Stomach (tissue), 7 donors: ENCODE measurements around the gene ARPP19.

- PRO-cap = no peak
- RAMPAGE, long total RNA, 5 experiments = start-site peak on the plus strand in 1 of 5 experiments, at chr15:52037884-52037931 at its widest, 6 reads per replicate
- RRBS = no CpG with 5 or more reads among the region's 4 CpGs
Measured at GRCh38 chr15:52037168-52038162, 18.4 kb downstream of the MAPK6 start.

- PRO-cap = no peak
- RAMPAGE, long total RNA, 5 experiments = no peak in any of the 5 experiments
- RRBS = no CpG with 5 or more reads among the region's 9 CpGs
Measured at GRCh38 chr15:52095047-52095413, 17.5 kb downstream of the BCL2L10 start.

DNA sequence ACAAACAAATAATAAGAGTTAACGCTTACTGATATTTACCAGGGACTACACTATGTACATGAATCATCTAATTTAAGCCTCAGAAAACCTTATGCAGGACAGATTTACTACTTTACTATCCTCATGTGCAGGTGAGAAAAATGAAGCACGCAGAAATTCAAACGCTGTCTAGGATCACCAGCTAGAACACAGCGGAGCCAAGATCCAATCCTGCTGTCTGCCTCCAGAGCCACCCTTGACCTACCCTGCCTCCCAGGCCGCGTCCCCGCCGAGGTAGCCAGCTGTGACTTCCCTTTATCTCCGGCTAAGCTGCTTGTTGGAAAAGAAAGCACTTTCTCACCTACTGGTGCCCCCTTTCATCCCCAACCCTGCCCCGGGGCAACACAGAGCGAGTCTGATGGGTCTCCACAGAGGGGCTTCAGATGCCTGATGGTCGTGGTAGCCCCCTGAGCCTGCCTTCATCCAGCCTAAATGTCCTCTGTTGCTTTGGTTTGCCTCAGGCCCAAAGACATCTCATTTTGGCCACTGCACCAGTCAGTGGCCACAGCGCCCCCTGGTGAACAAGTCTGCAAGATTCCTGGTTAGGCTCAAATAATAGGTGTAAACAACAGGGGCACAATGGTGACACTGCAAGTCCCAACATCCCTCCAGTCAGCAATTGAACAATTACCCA lies 27.0 kb upstream of the BCL2L10 start:
- PRO-cap = no peak
- RAMPAGE, long total RNA, 5 experiments = no peak in any of the 5 experiments
- RRBS = 73% methylated on average over 2 of the region's 13 CpGs

- PRO-cap = no peak
- RAMPAGE, long total RNA, 5 experiments = no peak in any of the 5 experiments
- RRBS = no CpG with 5 or more reads among the region's 9 CpGs
Measured at GRCh38 chr15:52221605-52222333, 30.6 kb upstream of the GNB5 start.

- PRO-cap = no peak
- RAMPAGE, long total RNA, 5 experiments = no peak in any of the 5 experiments
- RRBS = no CpG with 5 or more reads among the region's 12 CpGs
Measured at GRCh38 chr15:52227316-52228049, 36.3 kb upstream of the GNB5 start.

DNA sequence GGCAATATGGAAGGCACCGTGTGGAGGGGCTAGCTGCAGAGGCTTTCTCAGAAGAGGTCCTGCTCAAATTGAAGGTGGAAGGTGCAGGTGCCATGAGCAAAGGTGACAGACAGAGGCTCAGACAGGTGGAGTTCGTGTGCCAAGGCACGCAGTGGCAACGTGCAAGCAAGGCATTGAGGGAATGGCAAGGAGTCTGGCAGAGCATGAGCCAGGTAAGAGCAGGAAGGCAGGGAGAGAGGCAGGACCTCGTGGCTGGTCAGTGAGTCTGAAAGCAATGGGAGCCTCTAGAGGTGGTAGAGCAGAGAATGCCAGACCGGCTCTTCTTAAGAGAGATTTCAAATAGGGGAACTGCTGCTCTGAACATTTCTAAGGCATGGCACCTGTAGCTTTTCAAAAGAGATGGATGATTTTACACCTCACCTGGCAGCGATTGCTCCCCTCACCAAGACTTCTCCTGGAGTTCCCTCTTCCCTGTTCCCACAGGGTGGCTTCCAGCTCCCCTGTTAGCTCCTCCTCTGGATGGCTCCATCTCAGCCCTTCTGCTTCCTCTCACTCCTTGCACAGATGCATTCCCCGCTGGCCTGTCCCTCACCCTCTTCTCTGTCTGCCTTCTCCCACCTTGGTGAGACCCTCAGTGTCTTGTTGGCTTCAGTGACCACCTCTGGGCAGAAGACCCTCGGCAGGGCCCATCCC lies 2.7 kb downstream of the MYO5C start:
- PRO-cap = no peak
- RAMPAGE, long total RNA, 5 experiments = no peak in any of the 5 experiments
- RRBS = no CpG with 5 or more reads among the region's 9 CpGs

DNA sequence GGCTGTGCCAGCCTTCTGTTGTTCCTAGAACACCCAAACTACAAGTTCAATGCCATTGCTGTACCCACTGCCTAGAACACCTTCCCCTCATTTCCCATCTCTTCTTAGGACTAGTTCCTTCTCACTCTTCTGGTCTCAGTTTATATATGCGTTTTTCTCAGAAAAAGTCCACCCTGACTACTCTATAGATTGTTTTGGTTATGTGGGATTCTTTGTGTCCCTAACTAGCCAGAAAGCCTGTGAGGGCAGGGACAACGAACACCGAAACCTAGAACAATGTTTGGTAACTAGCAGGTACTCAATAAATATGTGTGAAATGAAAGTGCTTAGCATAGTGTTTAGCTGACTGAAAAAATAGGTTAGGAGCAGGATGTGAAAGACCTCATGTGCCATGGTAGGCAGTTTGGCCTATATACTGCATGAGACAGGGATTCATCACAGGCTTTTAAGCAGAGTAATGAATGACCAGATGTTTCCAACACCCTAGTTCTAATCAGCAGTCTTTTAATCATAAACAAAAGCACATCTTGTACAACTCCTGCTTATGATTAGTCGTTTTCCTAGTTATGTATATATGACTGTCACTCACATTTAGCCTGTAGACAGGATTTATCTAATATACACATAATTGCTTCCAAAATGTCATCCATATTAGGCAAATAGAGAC lies 64.2 kb downstream of the MYO5A start:
- PRO-cap = unidirectional peak, minus-strand start at position 278 of the sequence
- RAMPAGE, long total RNA, 5 experiments = no peak in any of the 5 experiments
- RRBS = no CpG with 5 or more reads among the region's 4 CpGs

DNA sequence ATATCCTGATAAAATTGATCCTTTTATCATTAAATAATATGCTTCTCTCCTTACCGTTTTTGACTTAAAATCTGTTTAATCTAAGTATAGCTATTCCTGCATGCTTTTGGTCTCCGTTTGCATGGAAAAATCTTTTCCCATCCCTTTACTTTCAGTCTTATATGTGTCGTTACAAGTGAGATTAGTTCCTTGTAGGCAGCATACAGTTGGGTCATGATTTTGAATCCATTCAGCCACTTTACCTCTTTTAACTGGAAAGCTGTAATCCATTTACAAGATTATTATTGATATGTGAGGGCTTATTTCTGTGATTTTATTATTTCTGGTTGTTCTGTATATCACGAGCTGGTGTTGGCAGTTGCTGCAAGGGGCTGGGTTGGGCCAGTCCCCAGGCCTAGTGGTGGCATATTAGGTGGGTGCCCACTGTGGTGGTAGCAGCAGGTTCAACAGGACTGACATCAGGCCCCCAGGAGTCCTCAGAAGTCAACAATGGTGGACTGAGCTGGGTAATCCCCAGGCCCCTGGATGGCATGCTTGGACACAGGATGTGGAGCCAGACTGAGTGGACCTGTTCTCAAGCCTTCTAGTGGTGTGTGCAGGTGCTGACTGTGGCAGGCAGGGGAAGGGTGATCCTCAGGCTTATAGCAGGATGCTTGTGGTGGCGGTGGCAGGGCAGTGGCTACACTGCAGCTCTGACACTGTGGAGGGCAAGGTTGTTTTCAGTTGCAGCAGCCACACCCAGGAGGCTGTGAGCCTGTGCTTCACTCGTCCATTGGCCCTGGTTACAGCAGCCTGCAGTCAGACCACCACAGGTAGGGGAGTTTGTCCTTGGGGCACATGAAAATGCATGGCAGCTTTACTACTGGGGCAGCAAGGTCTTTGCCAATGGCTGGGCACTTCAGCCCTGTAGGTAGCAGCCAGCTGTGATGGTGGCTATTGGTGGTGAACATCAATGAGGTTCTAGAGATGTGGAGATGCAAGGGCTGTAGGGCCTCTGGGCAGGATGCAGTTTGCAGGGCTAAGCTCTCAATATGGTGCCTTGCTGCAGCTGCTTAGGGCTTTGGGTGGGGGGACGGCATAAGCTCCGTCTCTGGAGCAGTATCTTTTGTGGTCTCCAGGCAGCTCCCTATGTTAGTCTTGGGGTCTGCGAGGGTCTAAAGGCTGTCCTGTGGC lies 17.3 kb upstream of the MYO5A start:
- PRO-cap = no peak
- RAMPAGE, long total RNA, 5 experiments = no peak in any of the 5 experiments
- RRBS = no CpG with 5 or more reads among the region's 9 CpGs

GRCh38 chr15:52546755-52546981 lies 18.0 kb upstream of the MYO5A start:
- PRO-cap = no peak
- RAMPAGE, long total RNA, 5 experiments = no peak in any of the 5 experiments

DNA sequence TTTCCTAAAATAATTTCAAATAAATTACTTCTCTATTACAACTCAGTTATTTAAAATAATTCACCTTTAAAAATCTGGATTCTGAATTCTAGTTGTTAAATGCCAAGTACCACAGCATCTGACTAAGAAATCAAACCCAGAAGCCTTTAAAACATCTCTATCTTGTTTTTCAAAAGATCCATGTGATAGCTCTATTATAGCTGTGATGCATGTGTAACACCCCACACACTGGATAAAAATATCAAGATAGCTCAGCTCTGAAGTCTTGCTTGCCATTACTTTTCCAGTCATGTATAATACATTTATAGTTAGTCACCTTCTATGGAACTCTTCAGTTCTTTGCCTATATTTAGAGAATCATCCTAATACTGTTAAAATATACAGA lies 11.6 kb downstream of the ARPP19 start:
- PRO-cap = no peak
- RAMPAGE, long total RNA, 5 experiments = no peak in any of the 5 experiments

- PRO-cap = bidirectional peak, plus-strand start at chr15:52569264, minus-strand start at chr15:52569167
- RAMPAGE, long total RNA, 5 experiments = start-site peak on the minus strand in 4 of 5 experiments, at chr15:52568928-52569167 at its widest, 100 to 1,476 reads per replicate
- RRBS = 1% methylated on average over 28 of the region's 92 CpGs
Measured at GRCh38 chr15:52568395-52569587, at the start of gene ARPP19. Gene ARPP19, minus strand, starts transcription at chr15:52569030.

- PRO-cap = no peak
- RAMPAGE, long total RNA, 5 experiments = start-site peak on the minus strand in 2 of 5 experiments, at chr15:52624371-52624542 at its widest, 5 to 15 reads per replicate
- RRBS = no CpG with 5 or more reads among the region's 4 CpGs
Measured at GRCh38 chr15:52624316-52624854, 54.8 kb downstream of the ATOSA start.

- PRO-cap = no peak
- RAMPAGE, long total RNA, 5 experiments = start-site peak on the minus strand in 1 of 5 experiments, at chr15:52651640-52651724 at its widest, 17 reads per replicate
Measured at GRCh38 chr15:52651469-52651792, 27.8 kb downstream of the ATOSA start.

GRCh38 chr15:52657464-52657752 lies 21.8 kb downstream of the ATOSA start:
- PRO-cap = no peak
- RAMPAGE, long total RNA, 5 experiments = no peak in any of the 5 experiments
- RRBS = no CpG with 5 or more reads among the region's 1 CpG

DNA sequence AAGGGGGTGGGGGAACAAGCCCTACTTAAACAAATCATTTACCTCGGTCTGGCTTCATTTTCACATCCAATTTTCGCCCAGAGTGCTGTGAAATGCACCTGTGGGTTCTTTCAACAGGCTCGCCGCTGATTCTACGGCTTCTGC lies 1.4 kb downstream of the ATOSA start:
- PRO-cap = no peak
- RAMPAGE, long total RNA, 5 experiments = start-site peak on the minus strand in 1 of 5 experiments, centred at position 92 of the sequence, 6 reads per replicate
- RRBS = no CpG with 5 or more reads among the region's 5 CpGs

GRCh38 chr15:52683257-52683974 lies 4.2 kb upstream of the ATOSA start:
- PRO-cap = no peak
- RAMPAGE, long total RNA, 5 experiments = no peak in any of the 5 experiments
- RRBS = no CpG with 5 or more reads among the region's 2 CpGs

GRCh38 chr15:52787924-52788599 lies 2.1 kb downstream of the ONECUT1 start:
- PRO-cap = no peak
- RAMPAGE, long total RNA, 5 experiments = no peak in any of the 5 experiments
- RRBS = 17% methylated on average over 13 of the region's 42 CpGs

- PRO-cap = no peak
- RAMPAGE, long total RNA, 5 experiments = no peak in any of the 5 experiments
- RRBS = no CpG with 5 or more reads among the region's 3 CpGs
Measured at GRCh38 chr15:53438508-53438987, 320.9 kb downstream of the WDR72 start.

DNA sequence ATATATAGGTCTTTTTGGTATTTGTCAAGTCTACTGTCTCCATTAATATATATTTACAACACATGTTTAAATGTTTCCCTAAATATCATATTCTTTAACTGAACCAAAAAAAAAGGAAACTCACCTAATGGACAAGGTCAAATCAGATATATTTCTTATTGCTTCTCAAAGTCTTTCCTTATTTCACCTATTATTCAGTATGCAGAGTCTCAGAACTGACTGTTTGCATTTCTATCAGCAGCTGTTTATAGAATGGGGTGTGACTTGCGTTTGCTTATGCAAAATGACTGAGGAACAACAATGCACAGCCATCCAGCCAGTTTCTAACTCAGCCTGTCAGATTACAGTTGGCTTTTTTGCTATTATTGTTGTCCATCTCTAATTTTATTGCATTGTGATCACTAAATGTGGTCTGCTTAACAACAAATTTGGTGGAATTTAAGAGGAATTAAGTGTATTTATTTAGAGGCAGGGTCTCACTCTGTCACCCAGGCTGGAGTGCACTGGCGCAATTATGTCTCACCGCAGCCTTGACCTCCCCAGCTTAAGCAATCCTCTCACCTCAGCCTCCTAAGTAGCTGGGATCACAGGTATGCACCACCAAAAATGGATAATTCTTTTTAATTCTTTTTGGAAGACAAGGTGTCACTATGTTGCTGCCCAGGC lies 40.7 kb downstream of the RAB27A start:
- PRO-cap = no peak
- RAMPAGE, long total RNA, 5 experiments = start-site peak on the minus strand in 2 of 5 experiments, centred at positions 276 to 312 of the sequence, 6 to 23 reads per replicate
- RRBS = no CpG with 5 or more reads among the region's 3 CpGs

- PRO-cap = no peak
- RAMPAGE, long total RNA, 5 experiments = no peak in any of the 5 experiments
- RRBS = no CpG with 5 or more reads among the region's 6 CpGs
Measured at GRCh38 chr15:55250936-55251560, 38.6 kb downstream of the RAB27A start.